Colonic mucosa (tissue), 1 donor: Measurements from ENCODE around the gene ALDH7A1.

DNA sequence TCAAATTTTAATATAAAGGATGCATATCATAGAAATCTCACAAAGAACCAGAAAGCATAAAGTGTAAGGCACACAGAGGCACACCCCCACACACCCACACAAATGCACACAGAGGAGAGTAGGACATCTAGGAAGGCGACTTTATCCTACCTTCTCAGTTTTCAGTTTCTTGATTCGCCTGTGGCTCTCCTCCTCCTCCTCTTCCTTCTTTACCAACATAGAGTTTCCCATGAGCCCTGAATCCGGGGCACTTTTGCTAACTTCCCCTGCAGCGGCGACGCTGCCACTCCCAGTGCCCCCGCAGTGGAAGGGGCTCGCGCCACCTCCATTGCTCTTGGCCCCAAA, 2.5 kb downstream of the ZNF608 start:
- PRO-cap: unidirectional peak, plus-strand start at position 157 of the sequence; bidirectional peak, plus-strand start at position 218 of the sequence, minus-strand start at position 211 of the sequence

DNA sequence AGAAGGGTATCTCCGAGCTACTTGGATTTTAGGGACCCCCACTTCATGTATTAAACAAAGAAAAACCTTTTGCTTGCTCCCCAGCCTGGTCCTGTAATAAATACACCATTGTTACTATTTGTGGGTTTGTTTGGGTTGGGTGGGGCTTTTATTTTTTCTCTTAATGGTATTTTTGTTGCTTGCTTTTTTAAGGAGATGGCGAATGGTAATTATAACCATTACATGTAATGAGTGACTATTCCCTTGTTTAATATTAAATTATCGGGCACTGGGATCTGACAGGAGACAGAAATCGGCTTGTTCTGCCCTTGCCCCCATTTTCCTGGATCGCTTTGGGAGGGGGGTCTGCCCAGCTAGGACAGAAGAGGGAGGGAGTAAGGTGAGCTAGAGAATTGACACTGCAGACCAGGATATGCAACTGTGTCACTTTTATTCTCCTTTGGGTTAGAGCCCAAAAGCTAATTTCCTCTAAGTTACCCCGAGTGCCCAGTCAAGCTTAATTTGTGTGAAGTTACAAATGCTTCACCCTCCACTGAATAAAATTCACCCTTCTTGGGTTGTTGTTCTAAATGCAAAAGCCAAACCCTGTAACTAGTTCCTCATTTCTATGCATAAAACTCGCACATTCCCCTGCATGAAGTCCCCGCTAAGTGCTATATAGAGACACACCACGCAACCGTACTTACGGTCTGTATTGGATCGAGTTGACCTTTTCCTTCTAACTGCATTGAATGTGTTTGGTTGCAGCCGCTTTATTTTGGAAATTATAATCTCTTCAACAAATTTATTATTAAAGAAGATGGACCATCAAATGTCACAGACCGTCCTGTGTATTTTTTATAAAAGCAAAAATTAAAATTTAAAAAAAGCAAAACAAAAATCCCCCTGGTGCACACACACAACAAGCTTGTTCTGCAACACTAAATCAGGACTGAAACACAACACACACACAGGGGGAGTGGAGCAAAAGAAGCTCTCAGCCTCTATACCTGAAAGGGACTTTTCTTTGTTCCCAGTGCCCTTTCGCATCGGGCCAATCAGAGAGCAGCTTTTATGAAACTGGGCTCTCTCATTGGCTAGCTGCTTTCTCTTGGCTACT, 1.8 kb upstream of the ZNF608 start:
- PRO-cap: unidirectional peak, minus-strand start at position 93 of the sequence; bidirectional peak, plus-strand start outside the sequence, minus-strand start at position 991 of the sequence

DNA sequence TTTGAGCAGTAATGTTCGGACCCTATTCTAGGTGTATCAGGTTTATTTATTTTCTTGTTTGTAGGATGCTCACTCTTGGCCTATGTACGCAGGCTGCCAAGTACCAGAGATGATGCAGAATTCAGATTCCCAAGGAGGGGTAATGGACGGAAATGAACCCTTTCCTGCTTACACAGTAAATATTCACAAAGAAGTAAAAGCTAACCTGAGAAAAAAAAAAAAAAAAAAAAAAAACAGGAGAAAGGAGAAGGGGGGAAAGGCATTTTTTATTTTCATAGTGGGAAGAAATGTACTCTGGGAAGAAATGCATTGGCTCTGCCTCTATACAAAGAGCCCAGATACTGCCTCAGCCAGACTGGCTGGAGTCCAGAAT, 124.7 kb upstream of the ZNF608 start:
- PRO-cap: no peak

- PRO-cap: no peak
These were observed 232.7 kb upstream of the ZNF608 start for GRCh38 chr5:124979116-124979622.

GRCh38 chr5:125006045-125006878, 259.8 kb upstream of the ZNF608 start:
- PRO-cap: no peak

GRCh38 chr5:125093741-125094195, 347.3 kb upstream of the ZNF608 start:
- PRO-cap: no peak

- PRO-cap: no peak
These were observed 511.2 kb upstream of the ZNF608 start for GRCh38 chr5:125257616-125258009.

DNA sequence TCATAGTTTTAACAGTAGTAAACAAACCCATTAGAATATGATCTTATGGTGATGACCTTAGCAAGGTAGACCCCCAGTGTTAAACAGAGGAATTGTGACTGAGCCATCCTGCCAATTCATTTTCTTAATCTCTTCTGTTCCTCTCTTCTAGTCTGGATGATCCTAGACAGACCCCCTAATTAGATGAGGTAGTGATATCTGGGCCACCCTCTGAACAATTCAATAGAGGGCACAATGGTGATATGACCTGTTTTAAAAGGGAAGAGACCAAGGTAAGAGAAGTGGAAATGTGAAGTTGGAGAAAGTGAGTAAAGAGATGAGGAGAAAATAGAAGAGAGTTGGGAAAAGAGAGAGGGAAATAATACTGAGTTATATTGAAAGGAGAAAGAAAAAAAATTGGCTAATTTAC, 8.2 kb downstream of the GRAMD2B start:
- PRO-cap: no peak

DNA sequence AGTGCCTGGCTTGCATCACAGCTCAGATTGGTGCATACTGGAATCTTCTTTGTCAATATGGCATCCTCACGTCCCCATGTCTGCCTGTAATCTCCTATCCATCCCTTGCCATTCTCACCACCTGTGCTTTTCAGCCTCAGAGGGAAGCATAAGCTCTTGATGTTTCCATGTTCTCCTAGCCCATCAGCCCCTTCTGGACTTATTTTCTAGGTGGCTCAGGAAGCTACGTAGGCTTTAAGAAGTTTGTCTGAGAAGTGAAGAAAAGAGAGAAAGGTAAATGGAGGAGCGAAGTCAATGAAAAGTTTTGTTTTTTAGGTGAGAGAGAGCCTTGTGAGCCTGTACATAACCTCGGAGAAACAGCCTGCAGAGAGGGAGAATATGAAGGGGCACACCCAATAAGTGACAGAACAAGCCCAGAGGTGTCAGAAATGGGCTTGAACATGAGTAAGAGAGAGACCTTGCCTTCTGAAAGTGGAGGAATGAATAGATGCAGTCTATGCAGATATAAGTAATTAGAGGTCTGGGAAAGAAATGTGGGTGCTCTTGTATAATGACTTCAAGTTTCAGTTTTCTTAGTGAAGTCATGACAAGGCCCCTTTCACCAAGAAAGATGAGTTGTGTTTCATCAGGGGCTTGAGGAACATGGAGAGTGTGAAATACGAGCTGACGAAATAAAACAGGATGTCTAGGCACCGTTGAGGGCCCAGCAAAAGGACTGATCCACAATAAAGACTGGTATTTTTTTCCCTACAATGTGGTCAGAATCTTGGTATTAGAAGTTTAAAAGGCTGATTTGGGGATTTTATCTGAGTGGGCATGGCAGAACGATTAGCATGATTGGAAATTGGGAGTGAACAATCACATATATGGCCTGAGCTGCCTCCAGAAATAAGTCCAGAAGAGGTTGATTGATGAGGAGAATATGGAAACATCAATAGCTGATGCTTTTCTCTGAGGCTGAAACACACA, 15.0 kb downstream of the GRAMD2B start:
- PRO-cap: no peak

DNA sequence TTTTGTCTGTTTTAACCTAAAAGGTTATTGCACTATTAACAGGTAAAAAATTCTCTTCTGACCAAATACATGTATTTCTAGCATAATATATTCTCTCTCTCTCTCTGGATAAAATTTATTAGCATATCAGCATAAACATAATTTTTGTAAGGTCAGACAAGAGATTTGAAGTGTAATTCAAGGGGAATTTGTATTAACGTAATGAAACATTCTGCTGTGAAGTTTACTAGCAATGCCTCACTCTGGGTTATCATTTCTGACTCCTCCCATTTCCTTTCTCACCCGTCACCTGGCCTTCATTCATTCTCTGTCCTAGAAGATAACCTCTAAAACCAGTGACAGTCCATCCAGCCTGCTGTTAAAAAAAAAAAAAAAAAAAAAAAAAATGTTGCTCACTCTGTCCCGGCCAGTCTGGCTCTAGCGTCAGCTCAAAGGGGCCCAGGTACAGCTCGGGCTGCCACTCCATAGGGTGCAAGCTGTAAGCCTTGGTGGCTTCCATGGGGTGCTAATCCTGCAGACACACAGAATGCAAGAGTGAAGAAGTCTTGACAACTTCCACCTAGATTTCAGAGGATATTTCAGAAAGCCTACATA, 27.2 kb downstream of the GRAMD2B start:
- PRO-cap: no peak

DNA sequence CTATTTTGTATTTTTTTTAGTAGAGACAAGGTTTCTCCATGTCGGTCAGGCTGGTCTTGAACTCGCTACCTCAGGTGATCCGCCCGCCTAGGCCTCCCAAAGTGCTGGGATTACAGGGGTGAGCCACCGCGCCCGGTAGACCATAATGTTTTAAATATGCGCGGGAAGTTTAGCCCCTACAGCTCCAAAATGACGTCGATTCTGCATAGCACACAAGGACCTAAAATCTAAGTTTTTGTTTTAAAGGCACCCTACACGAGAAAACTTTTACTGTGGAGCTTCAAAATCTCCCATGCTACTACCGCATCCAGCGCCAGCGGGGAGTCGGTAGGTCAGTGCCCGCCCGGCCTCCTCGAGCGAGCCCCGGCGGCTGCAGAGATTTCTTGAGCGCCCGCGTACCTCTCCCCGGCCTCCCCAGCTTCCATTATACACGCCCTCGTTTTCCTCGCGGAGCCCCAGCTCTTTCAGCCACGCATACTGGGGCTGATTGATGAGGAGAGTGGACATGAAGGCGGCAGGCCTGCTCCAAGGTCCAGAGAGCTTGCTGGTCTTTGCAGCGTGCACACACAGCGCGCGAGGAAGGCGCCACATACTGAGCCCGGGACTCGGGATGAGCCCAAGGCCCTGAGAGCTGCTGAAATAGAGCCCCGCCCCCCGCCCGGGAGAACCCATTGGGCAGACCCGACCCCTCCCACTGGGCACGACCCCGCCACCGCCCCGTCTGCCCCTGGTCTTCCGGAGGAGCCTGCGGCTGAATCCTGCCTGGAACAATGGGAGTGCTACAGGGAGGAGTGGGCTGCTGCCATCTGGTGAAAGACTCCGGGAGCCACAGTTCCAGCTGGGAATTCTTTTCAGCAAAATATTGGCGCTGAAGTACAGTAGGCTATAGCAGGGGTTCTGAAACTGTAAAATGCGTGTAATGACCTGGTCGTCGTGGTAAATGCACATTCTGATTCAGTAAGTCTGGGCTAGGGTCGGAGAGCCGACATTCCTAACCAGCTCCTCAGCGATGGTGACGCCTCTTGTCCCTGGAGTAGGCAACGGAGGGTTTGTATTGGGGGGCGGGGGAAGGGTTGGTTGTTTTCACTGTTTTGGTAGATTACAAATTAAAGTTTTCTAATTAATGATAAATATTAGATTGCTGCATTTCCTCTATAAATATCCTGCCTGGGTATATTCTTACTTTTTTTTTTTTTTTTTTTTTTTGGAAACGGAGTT, at the start of gene ALDH7A1:
Gene ALDH7A1 (minus strand): TSS at position 612 of the 1,218 bp plus-strand sequence.
- PRO-cap: bidirectional peak, plus-strand start at position 761 of the sequence, minus-strand start at position 612 of the sequence

DNA sequence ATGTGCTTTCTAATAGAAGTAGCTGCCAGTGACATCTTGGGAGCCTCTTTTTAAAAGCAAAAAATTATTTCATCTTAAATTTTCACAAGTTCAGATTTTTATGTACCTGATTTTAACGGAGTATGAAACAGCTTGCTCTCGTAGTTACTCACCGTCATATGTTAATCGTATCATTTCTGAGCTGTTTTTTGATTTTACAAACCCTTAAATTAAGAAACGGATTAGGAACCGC, 877 bp upstream of the LMNB1 start:
- PRO-cap: no peak

DNA sequence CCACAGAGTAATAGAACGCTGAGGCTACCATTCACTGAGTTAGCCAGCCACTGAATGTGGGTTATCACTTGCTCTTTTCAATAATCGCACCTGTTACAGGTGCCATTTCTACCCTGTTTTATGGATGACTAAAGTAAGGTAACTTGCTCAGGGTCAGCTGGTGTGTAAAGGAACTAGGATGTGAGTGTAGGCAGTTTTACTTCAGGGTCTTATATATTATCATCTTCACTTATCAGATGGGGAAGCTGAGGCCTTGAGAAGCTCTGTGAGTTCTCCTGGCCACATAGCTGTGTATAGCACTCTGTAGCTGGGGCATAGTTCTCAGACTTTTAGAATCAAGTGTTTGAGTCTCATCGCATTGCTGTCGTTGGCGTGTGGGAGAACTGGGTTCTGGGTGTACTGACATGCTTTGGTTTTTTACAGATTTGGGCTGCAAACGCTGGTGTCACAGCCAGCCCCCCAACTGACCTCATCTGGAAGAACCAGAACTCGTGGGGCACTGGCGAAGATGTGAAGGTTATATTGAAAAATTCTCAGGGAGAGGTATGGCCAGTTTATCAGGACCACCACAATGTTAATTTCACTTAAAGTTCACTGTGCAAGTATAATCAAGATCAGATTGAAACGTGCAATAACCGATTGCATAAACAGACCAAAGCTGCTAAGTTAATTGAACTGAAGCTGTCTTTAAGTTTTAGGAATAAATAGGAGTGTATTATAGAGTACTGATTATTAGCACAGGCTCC, 48.8 kb downstream of the LMNB1 start:
- PRO-cap: no peak

DNA sequence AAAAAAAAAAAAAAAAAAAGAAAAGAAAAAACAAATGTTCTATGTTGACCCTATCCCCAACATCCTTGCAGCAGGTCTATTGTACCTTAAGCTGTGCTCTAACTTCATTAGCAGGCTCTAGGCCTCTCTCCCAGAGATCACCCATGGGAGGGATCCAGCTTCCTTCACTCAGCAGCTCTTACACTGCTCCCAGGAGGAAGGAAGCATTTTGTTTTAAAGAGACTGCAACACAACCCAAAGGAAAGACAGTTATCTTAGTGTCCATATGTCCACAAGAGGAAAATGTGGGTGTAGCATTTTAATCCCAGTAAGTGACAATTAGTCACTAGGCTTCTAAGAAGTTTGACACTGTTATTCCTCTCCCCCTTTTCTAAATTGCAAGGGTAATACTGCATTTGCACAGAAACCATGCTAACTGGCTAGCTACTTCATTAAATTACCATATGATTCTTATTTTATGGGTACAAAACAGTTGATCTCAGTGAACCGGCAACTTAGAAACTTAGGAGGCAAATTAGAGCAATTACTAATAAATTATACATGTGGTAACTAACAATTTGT, 58.8 kb downstream of the MARCHF3 start:
- PRO-cap: no peak

DNA sequence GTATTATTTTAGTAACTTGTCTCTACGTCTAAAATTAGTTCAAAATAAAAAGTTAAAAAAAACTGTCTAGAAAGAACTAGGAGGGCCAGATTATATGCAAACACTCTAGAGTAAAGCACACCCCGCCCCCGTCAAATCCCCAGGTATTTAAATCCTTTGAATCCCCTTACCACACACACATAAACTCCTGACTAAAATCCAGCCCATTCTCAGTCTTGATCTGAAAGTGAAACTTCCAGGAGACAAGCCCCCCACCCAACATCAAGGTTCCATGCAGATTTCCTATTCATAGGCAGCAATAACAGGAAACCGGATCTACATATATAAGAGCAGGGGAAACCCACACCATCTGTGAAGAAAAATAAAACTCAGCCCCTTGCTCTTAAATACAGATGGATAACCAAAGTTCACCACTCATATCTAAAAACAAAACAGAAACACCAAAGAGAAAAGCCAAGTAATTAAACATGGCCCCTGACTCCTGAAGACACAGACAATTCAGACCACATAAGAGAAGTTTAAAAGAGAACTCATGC, 42.3 kb downstream of the MARCHF3 start:
- PRO-cap: no peak

DNA sequence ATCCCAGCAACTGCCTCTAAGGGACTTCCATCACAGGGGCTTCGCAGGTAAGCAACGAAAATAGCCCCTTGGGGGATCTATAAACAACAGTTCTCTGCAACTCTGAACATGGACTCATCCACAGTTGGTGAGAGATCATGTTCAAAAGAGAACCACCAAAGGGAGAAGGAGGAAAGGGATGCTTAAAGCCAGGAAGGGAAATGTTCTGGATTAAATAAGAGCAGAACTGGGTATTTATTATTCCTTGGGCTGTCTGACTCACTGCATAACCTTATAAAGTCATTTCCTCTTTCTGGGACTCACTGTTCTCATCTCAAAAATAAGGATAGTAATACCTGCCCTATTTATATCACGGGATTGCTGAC, 11.2 kb upstream of the MARCHF3 start:
- PRO-cap: no peak

GRCh38 chr5:127285630-127285951, 5.0 kb upstream of the MEGF10 start:
- PRO-cap: no peak

GRCh38 chr5:127410323-127410865, 107.0 kb upstream of the PRRC1 start:
- PRO-cap: no peak

DNA sequence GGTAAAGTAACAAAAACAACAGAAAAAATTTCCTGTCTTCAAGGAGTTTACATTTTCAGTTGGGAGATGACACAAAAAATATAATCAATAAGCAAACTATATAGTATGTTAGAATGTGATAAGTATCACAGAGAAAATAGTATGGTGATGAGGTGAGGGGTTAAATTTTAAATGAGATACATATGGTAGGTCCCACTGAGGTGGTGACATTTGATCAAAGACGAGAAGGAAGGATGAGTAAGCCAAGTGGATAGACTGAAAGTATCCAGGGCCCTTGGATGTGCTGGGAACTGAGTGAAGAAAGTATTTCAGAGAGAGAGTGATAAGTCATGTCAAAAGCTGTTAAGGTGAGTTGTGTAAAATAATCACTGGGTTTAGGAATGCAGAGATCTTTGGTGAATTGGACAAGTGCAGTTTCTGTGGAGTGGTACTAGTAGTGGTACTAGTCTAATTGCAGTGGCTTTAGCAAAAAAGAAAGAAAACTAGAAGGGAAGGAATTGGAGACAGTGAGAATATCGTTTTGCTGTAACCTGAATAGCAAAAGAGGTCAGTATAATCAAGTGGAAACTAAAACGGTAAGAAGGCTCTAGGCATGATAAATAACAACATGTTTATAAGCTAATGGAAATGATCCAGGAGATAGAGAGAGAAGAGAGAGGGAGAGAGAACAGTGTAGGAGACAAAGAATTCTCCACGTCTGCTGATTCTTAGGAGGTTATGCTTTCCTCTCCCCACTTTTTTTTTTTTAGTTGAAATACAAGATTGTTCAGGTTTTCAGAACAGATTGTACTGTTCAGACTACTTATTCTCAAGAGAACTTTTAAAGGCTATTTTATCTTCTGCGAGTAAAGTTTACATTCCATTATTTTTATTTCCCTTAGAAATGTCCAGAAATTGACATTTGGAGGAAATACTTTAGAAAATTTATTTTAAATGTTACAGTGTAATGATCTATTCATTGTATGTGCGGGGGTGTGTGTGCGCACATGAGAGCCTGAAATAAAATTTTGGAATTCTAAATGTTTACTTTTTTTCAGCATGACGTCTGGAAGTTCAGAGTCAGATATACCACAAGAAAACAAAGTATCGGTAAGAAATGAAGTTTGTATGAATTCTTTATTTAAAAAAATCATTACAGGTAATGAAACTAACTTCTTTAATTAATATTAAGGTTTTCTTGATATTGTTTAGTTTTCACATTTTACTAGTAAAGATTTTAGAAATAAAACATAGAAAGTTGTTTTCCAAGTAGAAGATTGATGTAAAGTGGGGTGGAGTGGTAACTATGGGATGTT, 3.9 kb downstream of the CCDC192 start:
- PRO-cap: no peak

DNA sequence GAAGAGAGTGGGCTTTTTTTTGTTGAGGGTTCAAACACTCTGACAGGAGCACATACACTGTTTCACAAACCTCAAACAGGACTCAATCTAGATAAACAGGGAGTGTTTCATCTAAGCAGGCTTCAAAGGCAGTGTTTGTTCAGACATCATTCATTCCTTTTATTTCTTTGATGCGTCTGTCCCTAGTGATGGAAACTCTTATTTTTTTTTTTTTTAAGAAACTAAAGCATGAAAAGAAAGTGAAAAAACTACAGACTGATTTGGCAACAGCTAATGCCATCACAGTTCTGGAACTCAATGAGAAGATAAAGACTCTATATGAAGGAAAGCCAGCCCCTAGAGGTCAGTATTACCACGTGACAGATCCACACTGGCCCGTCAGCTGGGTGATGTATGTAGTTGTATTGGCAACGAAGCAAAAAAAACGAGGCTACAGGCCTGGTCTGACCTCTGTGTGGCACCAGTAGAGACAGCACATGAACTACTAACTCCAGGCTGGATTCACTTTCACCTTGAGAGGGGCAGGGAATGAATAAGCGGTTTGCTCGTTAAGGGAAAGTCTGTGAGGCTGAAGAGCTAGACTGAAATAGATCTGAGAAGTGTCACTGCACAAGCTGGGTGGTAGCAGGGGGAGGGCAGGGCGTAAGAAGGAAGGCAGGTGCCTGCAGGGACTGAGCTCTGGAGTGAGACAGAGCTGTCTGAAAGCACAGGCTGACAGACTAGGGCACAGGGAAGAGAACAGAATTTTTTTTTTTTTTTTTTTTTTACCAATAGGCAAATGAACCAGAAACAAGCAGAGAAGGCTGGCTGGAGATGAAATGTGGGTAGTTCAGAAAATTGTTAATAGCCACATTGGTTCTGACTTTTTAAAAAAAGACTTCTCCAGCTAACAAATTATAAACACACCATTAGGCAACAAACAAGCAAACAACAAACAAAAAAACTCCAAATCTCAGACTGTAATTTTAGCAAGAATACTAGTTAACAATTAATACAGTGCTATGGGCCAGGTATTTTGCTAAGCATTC, 172.4 kb downstream of the CCDC192 start:
- PRO-cap: no peak